Stomach (tissue), 7 donors: ENCODE results near the gene SNAP29.

DNA sequence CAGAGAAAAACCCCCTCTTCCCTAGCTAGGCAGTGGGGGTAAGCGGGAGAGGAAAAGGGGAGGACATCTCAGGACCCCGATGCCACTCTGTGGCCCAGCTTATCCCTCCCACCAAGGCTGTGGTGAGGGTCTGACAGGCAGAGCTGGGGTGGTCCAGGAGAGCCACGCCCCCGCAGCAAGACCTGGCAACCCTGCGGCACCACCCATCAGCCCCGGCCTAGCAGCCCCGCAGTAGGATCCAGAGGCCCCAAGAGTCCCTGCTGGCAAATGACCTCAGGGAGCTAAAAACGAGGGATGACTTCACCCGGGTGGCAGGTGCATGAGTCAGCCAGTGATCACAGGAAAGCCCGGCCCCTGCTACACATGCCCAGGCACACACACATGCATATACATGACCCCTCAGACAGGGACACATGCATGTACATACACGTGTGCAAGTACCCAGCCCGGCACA, 32.4 kb downstream of the ARVCF start:
- PRO-cap: no peak
- RAMPAGE, long total RNA, 5 experiments: no peak in any of the 5 experiments
- RRBS: 39% methylated on average over 7 of the region's 12 CpGs

GRCh38 chr22:20017896-20018111, 1.2 kb upstream of the ARVCF start:
- PRO-cap: no peak
- RAMPAGE, long total RNA, 5 experiments: no peak in any of the 5 experiments
- RRBS: no CpG with 5 or more reads among the region's 2 CpGs

DNA sequence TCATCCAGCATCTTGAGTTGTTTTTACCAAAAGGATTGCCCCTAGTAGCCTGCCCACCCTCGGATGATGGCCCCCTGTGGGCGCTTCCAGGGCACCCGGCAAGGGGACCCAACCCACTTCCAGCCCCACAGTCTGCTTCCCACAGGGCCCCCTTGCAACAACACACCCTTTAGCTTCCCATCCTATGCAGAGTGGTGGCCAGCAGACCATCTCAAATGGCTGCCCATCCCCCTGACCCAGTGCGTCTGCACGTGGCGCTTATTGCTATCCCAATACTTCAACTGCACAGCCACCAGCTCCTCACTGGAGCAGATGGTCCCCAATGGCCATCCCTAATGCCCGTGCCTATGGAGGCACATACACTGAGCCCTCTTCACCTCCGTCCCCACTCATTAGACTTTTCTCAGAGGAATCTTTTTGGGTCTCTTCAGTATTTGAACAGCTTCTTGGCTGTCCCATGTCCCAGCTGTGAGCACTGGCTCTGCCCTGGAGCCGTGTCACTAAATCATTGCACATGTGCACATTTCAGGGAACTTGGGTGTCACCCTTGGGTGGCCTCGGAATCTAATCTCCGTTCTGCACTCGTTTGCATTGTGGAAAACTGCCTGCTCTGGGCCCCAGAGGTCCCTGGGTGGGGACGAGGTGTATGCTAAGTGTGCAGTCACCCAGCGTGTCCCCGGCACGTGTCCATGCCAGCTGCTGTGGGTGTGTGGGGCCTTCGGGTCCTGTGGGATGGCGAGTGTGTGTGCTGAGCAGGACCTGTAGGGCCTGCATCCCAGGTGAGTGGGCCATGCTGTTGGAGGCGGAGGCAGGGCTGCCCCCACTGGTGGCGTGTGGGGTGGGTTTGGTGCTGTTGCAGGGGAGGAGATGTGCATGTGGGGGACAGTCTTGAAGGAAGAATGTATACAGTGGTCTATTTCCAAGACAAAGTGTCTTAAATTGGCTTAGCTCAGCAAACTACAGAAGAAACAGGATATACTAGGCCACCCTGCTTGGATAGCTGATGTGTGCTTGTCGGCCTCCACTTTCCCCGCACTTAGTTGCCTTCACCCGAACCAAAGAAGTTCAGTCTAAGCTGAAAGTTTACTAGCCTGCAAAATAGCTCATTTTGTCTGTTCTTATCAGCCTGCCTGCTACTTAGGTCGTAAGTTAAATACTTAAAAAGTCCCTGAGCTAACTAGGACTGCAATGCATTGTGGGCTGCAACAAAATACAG, 14.4 kb downstream of the TANGO2 start:
- PRO-cap: no peak
- RAMPAGE, long total RNA, 5 experiments: no peak in any of the 5 experiments
- RRBS: no CpG with 5 or more reads among the region's 24 CpGs

DNA sequence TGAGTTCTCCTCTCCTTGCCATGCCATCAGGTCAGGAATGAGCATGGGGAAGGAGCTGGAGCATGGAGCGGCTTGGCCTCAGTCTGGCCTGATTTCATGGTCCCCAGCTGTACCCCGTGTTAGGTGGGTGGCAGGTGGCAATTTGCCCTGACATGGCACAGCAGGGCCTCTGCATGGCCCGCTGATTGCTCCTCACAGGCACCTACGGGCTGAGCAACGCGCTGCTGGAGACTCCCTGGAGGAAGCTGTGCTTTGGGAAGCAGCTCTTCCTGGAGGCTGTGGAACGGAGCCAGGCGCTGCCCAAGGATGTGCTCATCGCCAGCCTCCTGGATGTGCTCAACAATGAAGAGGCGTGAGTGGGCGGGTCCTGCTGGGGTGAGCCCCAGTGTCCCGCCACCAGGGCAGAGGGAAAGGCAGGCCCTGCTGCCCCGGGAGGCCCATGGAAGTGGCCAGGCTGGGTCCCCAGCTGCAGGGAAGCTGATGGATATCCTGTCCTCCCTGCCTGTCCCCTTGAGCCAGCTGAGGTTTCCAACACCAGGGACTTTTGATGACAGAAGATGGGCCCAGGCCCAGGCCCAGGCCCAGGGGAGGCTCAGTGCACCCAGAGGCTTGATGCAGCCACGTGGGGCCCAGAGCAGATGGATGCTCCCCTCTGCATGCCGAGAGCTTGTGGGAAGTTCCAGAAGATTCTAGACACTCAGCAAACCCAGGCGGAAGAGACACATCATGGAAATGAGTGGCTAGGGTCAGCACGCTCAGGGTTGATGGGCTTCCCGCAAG, 18.5 kb upstream of the DGCR8 start:
- PRO-cap: no peak
- RAMPAGE, long total RNA, 5 experiments: start-site peak on the plus strand in 3 of 5 experiments, centred at positions 227 to 688 of the sequence, 11 to 85 reads per replicate
- RRBS: no CpG with 5 or more reads among the region's 18 CpGs

GRCh38 chr22:20114629-20115735, 922 bp upstream of the RANBP1 start:
- PRO-cap: no peak
- RAMPAGE, long total RNA, 5 experiments: start-site peak on the minus strand in 1 of 5 experiments, at chr22:20114745-20115161 at its widest, 10 reads per replicate
- RRBS: 73% methylated on average over 2 of the region's 34 CpGs

DNA sequence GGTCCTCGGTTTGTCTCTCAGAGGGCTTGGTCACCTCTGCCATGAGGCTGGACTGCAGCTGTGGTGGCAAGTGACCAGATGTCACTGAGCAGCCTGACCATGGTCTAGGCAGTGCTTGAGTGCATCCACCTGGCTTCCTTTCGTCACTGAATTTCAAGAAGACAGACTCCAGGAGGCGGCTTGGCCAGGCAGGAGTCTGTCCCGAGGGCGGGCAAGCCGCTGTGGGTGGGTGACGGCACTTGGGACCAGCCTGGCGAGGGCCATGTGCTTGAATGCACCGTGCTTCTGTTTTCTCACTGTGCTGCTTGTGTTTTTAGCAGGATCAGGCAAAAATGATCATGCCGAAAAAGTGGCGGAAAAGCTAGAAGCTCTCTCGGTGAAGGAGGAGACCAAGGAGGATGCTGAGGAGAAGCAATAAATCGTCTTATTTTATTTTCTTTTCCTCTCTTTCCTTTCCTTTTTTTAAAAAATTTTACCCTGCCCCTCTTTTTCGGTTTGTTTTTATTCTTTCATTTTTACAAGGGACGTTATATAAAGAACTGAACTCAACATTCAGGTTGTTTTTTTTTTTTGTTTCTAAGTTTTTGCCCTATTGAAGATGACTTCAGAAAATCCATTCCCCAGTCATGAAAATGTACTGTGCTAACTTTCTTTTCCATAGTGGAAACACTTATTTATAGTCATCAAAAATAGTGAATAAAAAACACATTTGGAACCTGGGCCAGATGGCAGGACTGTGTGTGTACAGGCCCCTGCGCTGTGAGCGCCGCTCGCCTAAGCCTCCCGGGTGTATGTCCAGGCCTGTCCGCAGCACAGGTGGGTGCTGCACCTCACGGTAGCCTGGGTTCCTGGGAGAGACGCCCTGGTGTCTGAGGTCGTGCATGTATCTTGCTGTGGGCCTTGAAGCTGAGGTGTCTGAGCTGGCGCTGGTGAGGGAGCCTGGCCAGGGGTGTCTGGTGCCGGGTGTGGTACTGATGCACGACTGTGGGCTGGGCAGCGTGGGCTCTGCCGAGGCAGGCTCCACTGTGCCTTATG, 4.7 kb upstream of the ZDHHC8 start:
- PRO-cap: no peak
- RAMPAGE, long total RNA, 5 experiments: no peak in any of the 5 experiments
- RRBS: no CpG with 5 or more reads among the region's 29 CpGs

- PRO-cap: no peak
- RAMPAGE, long total RNA, 5 experiments: no peak in any of the 5 experiments
- RRBS: no CpG with 5 or more reads among the region's 8 CpGs
These were observed 3.0 kb upstream of the DGCR6L start for GRCh38 chr22:20322935-20323235.

GRCh38 chr22:20509229-20510017, 2.0 kb downstream of the MED15 start:
- PRO-cap: unidirectional peak, minus-strand start at chr22:20509457; unidirectional peak, minus-strand start at chr22:20509522
- RAMPAGE, long total RNA, 5 experiments: no peak in any of the 5 experiments
- RRBS: no CpG with 5 or more reads among the region's 6 CpGs

DNA sequence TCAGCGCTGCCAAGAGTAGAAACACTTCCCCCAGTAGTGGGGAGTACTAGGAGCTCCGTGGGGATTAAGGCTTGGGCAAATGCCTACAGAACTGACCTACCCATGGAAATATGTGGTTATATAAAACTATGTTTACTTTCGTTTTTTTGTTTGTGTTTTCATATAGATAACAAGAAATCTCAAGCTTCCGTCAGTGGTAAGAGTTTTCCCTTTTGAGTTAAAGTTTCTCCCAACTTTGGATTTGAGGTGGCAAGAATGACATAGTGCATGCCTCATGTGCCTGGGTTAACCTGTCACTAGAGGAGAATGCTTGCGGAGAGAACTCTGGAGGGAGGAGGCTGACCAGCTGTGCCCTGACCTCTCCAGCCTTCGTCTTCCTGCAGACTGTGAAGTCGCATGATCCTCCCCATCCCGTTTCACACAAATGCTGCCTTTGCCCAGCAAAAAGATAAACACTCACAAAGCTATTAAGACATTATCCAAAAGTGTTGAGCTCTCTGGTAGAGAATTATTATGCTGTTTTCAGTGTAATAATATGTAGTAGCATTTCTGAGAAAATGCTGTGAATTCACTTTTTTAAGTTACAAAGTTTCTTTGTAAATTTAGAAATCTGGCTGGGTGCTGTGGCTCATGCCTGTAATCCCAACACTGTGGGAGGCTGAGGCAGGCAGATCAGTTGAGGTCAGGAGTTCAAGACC, 45.7 kb downstream of the MED15 start:
- PRO-cap: no peak
- RAMPAGE, long total RNA, 5 experiments: no peak in any of the 5 experiments
- RRBS: no CpG with 5 or more reads among the region's 8 CpGs

DNA sequence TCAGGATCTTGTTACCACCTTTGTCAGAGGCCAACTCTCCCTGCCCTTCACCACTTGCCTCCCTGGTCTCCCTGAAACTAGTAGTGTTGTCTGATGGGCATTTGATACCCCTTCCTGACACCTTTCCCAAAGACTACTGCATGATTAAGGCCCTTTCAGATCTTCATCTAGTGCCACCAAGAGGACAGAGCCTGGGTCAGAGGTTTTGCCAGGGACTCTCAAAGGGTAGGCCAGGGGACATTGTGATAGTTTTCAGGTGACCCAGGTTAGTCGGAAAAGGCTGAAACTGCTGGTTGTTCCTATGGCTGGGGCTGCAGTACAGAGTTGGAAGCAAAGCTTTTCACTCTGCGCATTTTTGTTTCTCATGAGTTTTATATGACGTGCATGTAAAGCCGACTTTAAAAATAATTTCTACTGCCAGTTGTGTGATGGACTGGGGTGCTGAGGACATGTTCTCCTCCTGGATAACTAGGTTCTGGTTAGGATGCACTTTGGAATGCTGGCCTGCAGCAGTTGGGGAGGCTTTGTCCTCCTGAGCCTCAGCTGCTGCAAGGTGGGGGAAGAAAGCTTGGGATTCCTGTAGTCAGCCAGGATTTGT, 50.8 kb downstream of the MED15 start:
- PRO-cap: no peak
- RAMPAGE, long total RNA, 5 experiments: no peak in any of the 5 experiments
- RRBS: no CpG with 5 or more reads among the region's 4 CpGs

- PRO-cap: no peak
- RAMPAGE, long total RNA, 5 experiments: start-site peak on the plus strand in 1 of 5 experiments, at chr22:20585079-20585261 at its widest, 27 reads per replicate
- RRBS: 75% methylated on average over 5 of the region's 26 CpGs
These were observed 77.3 kb downstream of the MED15 start for GRCh38 chr22:20584579-20585311.

DNA sequence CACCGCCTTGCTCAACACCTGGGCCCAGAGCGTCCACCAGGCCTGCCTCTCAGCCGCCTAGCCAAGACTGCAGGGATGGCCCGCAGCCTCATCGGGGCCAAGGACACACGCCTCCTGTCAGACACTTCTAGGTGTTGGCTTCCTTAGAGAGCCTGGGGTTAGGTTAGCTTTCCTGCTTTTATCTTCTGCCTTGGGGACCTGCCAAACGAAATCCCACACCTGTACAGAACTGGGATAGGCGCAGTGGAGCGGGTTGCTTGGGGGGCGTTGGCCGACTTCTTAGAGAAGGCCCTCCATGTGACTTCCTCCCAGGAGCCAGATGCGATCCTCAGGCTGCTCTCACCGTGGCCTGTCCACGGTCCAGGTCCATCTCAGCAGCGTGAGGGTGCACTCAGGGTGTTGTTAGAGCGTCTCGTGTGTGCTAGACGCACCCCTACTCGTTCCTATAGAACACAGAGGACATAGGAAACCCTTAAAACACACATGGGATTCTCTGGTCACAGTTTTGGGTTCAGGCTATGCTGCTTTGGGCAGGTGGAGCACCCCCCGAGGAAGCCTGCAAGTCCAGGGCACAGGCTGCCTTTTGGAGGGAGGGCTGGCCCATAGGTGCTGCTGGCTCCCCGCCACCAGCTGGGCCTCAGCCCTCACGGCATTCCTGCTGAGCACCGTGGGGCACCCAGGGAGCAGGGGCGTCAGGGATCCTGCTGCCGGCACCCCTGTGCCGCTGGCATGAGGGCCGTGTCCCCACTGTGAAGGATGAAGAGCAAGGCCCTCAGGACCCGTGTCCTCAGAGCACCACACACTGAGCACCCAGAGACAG, 79.4 kb downstream of the MED15 start:
- PRO-cap: no peak
- RAMPAGE, long total RNA, 5 experiments: start-site peak on the plus strand in 3 of 5 experiments, centred at positions 201 to 742 of the sequence, 9 to 71 reads per replicate
- RRBS: no CpG with 5 or more reads among the region's 28 CpGs

GRCh38 chr22:20729095-20730029, 44.6 kb upstream of the SERPIND1 start:
- PRO-cap: no peak
- RAMPAGE, long total RNA, 5 experiments: start-site peak on the minus strand in 2 of 5 experiments, at chr22:20729189-20729980 at its widest, 5 to 20 reads per replicate
- RRBS: 94% methylated on average over 10 of the region's 25 CpGs

DNA sequence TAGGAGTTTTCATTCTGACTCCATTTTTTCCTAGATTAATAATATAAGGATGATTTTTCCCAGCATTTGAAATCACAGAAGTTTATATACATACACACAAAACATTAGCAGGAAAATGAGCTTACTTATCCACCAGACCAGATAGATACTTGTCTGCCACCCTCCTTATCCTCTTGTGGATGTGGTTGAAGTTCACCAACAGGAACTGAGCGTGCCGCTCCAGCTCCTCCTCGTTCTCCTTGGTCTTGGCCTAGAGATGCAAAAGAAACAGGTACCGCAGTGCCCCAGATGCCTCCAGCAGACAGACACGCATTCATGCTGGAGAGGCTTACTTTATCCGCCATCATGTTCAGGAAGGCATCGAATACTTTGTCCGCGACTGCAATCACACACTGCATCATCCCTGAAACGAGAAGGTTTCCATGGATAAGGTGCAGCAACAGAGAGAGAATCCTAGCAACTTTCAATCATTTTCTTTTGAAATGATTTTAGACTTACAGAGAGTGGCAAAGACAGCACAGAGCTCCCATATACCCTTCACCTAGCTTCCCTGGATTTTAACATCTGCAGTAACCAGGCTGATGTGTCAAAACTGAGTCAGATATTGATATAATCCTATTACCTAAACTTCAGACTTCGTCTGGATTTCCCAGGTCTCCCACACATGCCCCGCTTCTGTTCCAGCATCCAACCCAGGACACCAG, 21.0 kb upstream of the SERPIND1 start:
- PRO-cap: no peak
- RAMPAGE, long total RNA, 5 experiments: start-site peak on the minus strand in 3 of 5 experiments, centred at positions 178 to 462 of the sequence, 12 to 26 reads per replicate
- RRBS: no CpG with 5 or more reads among the region's 12 CpGs

GRCh38 chr22:20764550-20765485, 9.1 kb upstream of the SERPIND1 start:
- PRO-cap: no peak
- RAMPAGE, long total RNA, 5 experiments: start-site peak on the minus strand in 3 of 5 experiments, at chr22:20764739-20765210 at its widest, 6 to 12 reads per replicate
- RRBS: no CpG with 5 or more reads among the region's 18 CpGs

DNA sequence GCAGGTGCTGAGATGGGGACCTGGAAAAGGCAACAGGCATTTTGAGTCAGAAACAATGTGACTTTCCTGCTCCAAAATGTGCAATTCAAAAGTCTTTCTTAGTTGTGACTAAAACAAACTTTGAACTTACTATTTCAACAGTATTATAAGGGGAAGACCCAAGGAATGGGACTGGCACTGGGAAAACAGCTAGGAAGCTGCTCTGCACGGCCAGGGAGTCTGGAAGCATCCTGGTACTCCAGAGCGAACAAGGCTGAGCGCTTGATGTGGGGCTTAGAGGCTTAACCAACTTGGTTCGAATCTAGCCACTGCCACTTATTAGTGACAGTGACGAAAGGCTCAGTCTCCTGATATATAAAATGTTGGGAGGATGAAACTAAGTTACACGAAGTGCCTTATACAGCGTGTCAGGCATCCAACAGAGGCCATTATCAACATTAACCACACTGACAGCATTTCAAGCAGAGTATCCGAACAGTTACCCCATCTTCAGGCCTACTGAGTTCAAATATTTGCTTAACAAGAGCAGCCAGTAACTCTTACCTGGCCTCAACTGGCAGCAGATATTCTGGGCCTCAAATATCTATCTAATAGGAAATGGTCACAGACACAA, 2.6 kb downstream of the SERPIND1 start:
- PRO-cap: no peak
- RAMPAGE, long total RNA, 5 experiments: no peak in any of the 5 experiments
- RRBS: no CpG with 5 or more reads among the region's 8 CpGs

DNA sequence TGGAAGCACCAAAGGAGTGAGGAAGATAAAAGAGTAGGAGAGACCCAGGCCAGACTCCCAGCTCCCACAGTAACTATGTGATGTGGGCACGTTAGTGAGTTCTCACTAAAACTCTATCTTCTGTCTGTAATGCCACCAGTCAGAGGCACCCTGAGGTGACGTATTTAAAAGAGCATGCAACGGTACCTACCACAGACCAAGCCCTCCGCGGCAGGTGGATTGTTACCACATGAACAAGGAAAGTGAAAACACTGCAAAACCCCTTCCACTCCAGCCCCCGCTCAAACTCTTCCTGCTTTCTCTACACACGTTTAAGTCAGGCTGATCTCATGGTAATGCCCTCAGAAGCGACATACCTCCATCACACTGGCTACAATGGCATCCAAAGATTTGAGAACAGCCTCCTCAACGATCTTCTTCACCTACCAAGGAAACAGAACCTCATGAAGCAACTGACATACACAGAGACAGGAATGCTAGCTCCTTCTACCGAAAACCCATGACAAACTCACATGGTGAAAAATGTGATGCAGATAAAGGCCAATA, 36.8 kb downstream of the SERPIND1 start:
- PRO-cap: no peak
- RAMPAGE, long total RNA, 5 experiments: no peak in any of the 5 experiments
- RRBS: no CpG with 5 or more reads among the region's 10 CpGs

DNA sequence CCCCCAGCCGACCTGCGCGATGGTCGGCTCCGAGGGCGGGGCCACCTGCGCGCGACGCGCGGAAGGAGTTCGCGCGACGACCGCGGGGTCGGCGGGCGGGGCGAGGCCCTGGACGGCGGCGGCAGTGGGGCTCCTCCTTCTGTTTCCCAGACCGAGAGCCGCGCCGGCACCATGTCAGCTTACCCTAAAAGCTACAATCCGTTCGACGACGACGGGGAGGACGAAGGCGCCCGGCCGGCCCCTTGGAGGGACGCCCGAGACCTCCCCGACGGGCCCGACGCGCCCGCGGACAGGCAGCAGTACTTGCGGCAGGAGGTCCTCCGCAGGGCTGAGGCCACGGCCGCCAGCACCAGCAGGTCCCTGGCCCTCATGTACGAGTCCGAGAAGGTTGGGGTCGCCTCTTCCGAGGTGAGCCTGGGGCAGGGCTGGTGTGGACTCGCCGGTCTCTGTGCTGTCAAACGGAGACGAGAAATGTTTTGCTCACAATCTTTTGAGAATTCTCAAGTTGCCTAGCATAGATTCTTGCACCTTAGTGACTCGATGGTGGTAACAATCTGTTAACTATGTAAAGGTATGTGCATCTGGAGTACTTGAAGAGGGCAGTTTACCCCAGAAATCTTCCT, at the start of gene SNAP29:
Gene SNAP29, plus strand, starts transcription at position 68 of the 623 bp plus-strand sequence.
- PRO-cap: bidirectional peak, plus-strand start at position 94 of the sequence, minus-strand start outside the sequence
- RAMPAGE, long total RNA, 5 experiments: start-site peak on the plus strand in 5 of 5 experiments, centred at positions 108 to 117 of the sequence, 99 to 442 reads per replicate
- RRBS: under 1% methylated on average over 9 of the region's 60 CpGs

GRCh38 chr22:20968344-20968845, 1.3 kb downstream of the AIFM3 start:
- PRO-cap: no peak
- RAMPAGE, long total RNA, 5 experiments: no peak in any of the 5 experiments
- RRBS: no CpG with 5 or more reads among the region's 4 CpGs

- PRO-cap: no peak
- RAMPAGE, long total RNA, 5 experiments: start-site peak on the plus strand in 1 of 5 experiments, at chr22:20998347-20998845 at its widest, 33 reads per replicate
- RRBS: no CpG with 5 or more reads among the region's 7 CpGs
These were observed 3.5 kb downstream of the THAP7 start for GRCh38 chr22:20998115-20999199.